Mononuclear cell (primary cell): ENCODE measurements around a stretch of chr2.

DNA sequence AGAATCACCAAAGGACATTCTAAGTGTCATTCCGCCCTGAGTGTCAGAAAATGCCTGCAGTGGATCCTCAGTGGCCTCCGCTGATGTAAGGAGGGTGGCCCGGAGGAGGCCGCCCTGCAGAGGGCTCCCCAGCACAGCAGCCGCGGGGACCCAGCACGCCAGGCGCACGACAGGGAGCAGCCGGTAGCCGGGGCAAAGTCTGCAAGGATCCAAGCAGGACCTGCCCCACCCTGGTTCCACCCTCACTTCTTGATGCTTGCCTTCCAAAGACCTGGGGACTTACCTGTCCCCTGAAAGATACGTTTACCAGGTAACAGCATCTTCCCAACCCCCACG is 54.1 kb upstream of the ID2 start:
- RRBS: 91% methylated on average over 6 of the region's 13 CpGs

GRCh38 chr2:8684381-8684926 is 2.6 kb downstream of the ID2 start:
- RRBS: no CpG with 5 or more reads among the region's 6 CpGs

DNA sequence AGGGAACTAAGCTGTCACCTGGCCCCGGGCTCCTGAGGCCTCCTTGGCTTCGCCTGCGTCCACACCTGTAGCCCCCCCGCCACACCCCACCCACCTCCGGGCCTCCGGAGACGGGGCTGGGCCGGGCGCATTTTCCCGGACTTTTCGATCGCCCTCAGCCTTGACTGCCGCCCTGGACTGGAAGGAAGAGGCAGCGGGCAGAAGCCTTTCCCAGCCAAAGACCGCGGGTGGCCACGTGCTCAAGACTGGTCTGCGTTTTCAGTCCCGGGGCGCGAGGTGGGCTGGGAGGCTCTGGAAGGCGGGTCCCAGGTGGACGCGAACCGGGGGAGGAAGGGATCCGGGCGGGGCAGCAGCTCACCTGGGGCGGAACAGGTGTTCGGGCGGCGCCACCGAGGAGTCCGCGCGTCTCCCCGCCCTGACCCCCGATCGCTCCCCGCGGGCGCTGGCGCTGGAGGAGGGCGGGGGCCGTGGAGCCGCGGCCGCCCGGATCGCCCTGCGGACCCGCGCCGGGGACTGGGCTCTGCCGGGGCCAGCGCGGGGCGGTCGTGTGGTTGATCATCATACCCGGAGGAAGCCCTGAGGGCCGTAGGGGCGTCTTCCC is 3.2 kb downstream of the ID2 start:
- RRBS: 2% methylated on average over 26 of the region's 61 CpGs

GRCh38 chr2:8821151-8821624 is 16.2 kb downstream of the KIDINS220 start:
- RRBS: no CpG with 5 or more reads among the region's 4 CpGs

DNA sequence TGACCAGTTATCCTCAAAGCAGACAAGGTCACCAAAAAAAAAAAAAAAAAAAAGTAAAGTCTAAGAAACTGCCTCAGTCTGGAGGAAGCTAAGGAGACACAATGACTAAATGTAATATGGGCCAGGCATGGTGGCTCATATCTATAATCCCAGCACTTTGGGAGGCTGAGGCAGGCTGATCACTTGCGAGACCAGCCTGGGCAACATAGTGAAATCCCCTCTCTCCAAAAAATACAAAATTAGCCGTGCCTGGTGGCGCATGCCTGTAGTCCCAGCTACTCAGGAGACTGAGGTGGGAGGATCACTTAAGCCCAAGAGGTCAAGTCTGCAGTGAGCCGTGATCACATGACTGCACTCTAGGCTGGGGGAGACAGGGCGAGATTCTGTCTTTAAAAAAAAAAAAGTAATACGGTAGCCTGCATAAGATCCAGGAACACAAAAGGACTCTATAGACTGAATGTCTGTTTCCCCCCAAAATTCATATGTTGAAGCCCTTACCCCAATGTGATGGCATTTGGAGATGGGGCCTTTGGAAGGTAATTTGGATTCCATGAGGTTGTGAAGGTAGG is 17.2 kb downstream of the MBOAT2 start:
- RRBS: no CpG with 5 or more reads among the region's 6 CpGs

DNA sequence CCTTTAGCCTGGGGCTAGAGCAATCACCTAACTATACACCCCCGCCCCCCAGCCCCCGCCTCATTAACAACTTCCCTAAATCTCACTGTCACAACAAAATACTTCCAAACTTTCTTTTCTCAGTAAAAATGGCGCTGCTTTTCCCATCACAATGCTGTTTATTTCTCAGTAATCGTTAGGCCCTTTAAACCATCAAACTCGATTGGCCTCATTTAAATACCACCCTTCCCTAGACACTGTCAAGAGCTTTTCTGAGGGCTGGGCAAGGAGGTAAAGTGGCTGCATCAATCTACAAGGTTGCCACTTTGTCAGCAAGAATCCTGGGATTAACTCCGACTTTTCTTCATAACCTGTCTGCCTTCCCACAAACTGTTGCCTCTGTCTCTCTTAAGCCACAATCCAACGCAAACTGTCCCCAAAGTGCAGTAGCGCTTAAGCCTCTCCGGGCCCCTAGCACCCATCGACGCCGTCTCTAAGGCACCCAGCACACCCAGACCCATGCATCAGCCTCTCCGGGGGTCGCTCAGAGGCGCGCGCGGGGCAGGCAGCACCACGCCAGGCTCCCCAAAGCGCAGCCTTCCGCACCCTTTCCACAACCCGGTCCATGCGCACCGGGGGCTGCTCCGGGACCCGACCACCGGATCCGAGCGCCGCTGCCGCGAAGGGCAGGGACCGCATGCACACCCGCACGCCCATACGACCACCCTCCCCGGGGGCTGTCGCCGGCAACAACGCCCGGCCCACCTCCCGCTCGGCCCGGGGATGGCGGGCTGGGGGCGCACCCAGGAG is 720 bp downstream of the MBOAT2 start:
- RRBS: 4% methylated on average over 26 of the region's 46 CpGs

DNA sequence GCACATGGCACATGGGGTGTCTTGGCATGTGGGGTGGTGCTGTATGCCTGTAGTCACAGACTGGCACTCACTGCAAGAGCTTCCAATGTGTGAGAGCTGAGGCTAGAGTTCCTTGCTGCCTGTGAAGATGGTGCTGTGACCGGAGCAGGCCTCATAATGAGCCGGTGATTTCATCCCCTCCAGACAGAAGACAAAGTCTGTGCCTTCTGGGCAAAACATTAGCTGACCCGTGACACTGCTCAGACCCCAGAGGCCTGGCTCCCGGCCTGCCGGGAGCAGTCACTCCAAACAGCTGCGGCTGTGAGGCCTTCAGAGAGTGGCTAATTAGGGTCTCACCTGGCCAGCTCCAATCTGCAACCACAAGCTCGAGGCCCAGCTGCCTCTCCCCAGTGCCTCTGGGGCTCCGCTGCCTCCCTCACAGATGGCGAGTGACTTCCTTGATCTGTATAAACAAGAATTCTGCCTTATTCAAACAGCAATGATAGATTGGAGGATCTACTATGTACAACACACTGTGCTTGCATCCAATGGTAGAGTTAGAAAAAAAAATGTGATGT is 98.5 kb upstream of the ASAP2 start:
- RRBS: 90% methylated on average over 3 of the region's 9 CpGs

DNA sequence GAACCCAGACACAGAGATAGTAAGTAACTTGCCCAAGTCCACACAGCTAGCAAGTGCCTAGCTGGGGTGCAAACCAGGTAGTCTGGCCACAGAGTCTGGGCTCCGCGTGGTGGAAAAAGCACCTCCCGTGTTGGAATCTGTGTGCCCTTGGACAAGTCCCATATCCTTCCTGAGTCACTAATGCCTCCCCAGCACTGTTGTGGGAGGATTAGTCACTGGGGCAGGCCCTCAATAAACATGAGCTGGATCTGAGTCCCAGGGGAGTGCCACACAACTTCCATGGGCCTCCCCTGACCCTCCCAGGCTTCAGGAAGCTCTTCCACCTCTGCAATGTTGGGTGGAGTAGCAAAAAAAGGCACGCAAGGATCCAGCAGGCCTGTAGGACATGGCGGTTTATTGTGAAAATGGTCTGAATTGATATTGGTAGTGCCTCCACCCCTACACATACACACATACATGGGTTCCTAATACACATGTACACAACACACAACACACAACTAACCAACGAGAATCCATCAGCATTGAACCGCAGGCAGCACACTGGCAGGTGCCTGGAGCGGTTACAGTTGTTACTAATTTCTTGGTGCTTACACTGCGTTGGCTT is 26.7 kb upstream of the ASAP2 start:
- RRBS: no CpG with 5 or more reads among the region's 9 CpGs

- RRBS: no CpG with 5 or more reads among the region's 6 CpGs
Measured at GRCh38 chr2:9238862-9239155, 32.2 kb downstream of the ASAP2 start.

DNA sequence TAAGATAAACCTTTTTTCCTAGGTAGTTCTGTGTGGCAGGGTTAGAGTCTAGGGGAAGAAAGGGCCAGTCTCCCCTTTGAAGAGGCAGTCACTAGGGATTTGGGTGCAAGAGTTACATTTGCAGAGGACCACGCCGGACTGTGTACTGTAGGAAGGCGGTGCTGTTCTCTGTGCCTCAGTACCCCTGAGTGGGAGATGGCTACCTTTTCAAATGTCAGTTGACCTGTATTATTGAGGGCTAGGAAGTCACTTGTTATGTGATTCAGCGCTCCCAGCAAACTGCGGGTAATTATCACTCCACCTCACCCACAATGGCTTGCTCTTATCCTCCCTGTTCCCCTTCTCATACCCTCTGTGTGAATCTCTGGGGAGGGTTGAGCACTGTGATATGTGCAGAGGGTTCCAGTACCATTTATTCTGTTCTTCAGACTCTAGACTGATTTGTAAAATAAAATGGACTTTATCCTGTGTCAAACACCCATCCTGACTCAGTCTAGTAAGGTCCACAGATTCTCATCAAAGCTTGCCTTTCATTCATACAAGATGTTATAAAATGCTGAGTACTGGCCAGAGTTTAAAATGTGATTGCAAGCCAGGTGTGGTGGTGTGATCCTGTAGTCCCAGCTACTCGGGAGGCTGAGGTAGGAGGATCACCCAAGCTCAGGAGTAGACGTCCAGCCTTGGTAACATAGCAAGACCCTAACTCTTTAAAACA is 71.7 kb downstream of the ITGB1BP1 start:
- RRBS: no CpG with 5 or more reads among the region's 7 CpGs

DNA sequence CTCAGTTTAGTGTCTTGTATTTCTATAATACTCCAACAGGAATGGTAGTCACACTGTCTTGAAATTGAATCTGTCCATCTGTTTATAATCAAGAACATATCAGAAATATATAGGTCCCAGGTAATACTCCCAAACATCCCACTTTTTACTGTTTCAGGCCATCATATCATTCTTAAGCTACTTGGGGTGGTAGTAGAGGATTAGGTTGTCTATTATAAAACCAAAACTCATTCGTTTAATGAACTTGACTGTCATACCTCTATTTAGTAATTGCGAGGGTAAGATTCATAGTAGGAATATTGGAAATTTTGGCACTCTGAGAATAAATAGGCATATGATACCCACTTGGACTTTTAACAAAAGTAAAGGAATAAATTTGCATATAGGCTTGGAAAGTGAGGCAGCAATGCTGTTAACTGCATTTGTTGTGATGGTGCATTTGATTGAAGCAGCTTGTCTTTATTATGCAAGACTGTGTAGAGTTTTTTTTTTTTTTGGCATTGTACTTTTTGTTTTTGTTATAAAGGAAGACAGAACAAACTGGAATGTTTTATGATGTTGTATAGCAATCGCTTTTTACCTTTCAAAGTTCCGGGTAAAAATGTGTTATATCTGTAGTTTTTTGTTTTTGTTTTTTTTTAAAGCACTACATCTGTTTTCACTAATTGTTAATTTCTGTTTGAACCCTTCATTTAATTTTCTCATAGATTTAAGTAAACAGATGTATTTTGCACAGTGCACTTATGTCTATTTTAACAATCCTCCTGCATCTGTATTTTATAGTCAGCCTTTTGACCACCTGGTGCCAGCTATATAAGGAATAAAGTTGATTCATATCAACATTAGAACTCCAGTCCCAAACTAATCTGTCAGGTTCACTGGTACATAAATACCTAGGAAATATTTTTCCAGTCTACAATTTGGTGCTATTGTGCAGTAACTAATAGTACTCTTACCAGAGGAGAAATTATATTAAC is 18.8 kb downstream of the ITGB1BP1 start:
- RRBS: no CpG with 5 or more reads among the region's 4 CpGs

DNA sequence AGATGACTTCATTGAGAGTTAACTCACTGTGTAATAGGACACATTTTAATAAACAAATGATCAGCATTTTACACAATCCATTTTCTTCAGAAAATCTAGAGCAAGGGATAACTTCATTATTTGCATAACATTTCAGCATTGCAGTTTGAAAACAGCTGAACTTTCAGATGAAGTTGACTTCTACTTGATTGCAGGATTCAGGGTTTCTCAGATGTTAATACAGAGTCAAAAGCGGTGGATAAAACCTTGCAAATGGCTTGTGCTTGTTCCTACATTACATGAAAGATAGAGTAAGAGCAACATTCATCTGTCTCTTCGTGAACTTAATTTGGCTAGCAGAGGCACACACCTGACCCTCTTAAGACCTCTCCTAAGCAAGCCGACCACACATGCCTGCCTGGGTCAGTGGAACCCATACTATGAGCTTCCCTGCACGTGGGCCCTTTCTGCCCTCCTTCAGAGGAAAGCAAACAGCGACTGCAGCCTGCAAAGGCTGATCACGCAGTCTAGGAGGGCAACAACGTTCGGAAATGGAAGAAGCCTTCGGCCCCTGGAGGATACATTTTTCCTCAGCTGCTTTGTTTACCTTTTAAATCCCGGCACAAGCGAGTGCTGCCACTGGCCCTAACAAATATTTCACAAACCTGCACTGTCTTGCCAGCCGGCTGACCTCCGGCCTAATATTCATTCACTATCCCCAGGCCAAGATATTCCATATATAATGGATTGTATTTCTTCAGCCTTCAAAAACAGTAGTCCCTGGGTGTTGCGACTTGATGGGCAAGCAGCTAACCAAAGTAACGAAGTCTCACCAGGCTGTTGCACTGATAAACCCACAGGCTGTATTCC is 16.5 kb downstream of the ITGB1BP1 start:
- RRBS: no CpG with 5 or more reads among the region's 15 CpGs

DNA sequence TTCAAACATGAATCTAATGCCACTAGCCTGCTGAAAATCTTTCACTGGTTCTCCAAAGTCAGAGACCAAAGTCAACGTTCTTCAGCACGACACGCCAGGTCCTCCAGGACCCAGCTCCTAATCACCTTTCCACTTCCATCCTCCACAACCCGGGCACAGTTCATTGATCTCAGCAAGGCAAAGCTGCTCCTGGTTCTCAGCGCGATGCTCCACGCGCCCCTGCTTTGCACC is 1.2 kb downstream of the ITGB1BP1 start:
- RRBS: 70% methylated on average over 5 of the region's 8 CpGs

- RRBS: 2% methylated on average over 9 of the region's 40 CpGs
Measured at GRCh38 chr2:9423757-9424550, 500 bp downstream of the CPSF3 start.

GRCh38 chr2:9559299-9559444 is 3.5 kb upstream of the ADAM17 start:
- RRBS: no CpG with 5 or more reads among the region's 1 CpG

DNA sequence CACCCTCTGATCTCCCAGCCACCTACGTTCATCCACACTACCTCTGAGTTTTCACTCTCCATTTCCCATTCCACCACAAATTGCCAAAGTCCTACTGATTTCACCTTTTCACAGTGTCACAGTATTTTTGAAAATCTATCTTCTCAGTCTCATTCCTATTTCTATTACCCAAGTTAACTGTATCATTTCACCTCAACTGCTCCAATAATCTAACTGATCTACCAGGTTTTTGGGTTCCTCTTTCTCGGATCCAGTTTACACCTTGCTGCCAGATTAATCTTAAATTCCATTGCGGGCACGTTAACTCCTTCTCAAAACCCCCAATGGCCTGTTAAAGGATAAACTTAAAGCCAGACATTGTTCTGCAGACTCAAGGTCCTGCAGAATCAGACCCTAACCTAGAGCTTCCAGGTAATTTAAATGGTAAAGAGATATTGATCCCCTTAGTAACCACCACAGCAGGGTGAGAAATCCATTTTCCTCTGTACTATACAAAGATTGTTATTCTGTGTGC is 18.7 kb downstream of the YWHAQ start:
- RRBS: no CpG with 5 or more reads among the region's 4 CpGs

GRCh38 chr2:9629056-9630029 is 1.5 kb downstream of the YWHAQ start:
- RRBS: 6% methylated on average over 1 of the region's 14 CpGs

DNA sequence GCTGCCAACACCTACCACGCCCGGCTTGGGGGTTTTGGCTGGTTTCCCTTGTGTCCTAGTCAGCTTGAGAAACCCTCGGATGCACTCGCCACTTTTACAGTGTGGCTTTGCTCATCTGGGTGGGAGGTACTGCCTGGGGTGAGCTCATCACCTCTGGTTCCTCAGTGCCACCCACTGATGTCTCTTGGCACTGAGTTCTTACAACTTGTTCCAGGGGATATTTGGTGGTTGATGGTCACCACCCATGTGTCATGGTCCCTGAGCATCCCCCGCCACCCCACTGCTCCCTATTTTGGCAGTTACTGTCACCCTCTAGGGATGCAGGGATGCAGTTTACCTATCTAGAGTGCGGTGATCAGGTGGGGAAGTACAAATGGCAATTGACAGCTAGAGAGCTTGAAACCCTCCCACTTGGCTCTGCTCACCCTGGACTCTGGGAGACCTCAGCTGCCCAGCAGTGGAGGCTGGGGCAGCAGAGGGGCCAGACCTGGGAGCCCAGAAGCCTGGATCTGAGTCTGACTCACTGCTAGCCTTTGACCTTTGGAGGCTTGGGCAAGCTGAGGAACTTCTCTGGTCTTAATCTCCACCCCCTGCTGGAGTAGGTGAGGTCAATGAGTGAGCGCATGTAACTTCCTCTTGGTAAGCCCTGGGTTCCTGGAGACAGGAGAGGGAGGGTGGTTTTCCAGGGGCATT is 72.7 kb upstream of the YWHAQ start:
- RRBS: no CpG with 5 or more reads among the region's 7 CpGs

GRCh38 chr2:9752440-9753164 is 90.7 kb upstream of the TAF1B start:
- RRBS: no CpG with 5 or more reads among the region's 20 CpGs

DNA sequence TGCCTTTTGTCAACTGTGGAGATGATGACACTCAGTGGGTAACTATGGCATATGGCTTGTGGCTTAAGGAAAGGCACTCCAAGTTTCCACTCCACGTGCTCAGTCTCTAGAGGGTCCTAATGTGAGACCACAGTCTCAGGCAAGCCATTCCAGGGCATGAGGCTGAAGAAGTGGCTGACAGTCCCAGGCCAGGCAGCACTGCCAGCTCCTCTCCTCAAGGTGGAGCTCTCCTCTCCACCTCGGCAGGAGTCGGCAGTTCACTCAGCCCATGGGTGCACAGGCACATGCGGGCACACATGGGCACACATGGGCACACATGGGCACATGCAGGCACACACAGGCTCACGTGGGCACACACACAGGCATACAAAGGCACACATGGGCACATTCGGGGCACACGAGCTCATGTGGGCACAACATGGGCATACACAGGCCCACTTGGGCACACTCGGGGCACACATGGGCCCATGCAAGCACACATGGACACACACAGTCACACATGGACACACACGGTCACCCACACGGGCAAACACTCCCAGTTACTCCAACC is 65.3 kb upstream of the TAF1B start:
- RRBS: no CpG with 5 or more reads among the region's 10 CpGs